ENCODE measurements around a stretch of chr18.

GRCh38 chr18:76446376-76446877 lies 48.6 kb downstream of the ZNF516 start:
- PRO-cap: no peak

DNA sequence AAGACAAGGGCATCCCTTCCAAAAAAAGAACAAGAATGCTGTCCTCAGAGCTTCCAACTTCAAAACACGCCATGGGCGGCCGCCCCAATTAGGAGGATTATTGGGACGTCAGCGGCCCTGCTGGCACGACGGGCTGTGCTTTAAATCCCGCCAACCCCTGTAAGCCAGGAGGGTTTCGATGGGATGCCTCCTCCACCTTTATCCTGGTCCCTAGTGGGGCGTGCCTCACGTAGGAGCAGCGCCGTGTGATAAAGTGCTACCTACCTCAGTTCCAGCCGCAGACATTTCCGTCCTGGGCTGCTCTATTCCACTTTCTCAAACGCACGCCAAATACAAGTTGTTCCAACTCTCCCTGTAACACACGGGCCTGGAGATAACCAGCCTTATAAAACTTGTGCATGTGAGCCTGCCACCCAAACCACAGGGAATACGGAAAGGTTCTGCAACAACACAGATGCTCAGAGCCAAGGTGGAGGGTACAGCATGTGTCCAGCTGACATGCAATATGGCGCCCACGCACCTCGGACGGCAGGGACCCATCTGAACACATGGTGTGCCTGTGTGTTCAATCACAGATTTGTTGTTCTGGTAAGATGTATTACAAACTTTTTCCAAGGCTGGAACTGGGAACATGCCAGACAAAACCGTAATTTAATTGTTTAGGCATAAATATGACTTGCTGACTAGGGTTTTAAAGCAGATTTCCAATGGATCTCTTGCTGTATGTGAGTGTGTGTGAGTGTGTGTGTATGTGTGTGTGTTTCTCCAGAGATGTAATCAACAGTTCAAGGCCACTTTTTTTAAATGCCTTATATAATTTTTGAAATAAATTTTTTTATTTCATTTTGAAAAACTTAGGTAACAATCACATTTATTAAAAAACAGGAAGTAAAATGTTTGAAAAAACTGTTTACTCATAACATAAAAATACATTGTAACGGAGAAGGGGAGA lies 47.6 kb downstream of the ZNF516 start:
- PRO-cap: no peak

DNA sequence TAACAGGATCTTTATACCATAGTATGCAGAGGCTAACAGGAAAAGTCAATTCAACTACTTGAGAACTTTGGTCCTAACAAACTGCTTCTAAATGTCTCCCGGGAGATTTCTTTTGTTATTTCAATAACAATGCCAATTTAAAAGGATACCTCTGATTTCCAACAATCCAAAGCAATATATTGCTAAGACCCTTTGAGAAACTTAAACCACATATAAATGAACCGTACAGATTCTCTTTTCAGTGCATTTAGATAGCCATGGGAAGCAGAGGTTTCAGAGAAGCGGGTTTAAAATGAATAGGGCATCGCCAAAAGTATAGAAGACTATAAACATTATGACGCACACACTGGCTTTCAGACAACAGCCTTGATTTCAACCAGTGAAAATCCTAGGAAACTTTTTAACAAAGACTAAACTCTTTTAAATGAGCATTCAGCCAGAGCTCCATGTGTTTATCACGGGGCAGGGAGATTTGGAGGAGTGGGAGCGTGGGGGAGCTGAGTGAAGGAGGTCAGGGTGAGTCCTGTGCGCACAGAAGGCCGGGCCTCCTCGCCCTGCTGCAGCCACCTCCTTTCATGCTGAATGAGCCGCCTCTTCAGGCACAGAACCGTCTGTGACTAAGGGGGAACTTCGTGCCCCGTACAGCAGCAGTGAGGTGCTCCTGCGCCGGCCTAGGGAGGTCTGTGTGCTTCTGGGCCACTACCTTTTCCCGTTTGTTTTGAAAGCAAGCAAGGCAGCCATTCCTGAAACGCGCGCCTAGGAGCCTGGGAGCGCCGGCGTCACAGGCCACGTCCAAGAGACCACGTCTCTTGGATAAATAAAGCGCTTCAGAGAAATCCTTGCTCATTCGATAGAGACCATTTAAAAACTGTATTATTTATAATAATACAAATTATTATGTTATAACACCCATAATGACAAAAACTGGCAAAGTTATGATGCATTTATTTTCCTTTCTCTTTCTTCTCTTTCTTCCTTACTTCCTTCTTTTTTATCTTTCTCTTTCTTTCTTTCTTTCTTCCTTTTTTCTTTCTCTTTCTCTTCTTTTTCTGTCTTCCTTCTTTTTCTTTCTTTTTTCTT lies 27.0 kb upstream of the ZNF516 start:
- PRO-cap: no peak

- PRO-cap: no peak
Observed at GRCh38 chr18:76620147-76620985, 125.3 kb upstream of the ZNF516 start.

DNA sequence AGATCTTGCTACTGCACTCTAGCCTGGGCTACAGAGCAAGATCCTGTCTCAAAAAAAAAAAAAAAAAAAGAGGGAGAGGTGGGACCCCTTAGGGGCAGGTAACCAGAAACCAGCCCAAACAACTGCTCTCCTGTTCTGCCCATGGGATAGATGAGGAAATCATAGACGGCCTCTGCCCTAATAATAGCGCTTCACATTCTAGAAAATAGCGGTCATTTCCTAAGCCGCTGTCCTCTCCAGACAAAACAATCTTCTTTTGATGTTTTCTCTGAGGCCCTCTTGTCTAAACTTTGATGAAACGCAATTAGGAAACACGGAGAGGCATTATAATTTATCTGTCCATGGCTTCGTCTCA lies 151.8 kb upstream of the ZNF236 start:
- PRO-cap: no peak

DNA sequence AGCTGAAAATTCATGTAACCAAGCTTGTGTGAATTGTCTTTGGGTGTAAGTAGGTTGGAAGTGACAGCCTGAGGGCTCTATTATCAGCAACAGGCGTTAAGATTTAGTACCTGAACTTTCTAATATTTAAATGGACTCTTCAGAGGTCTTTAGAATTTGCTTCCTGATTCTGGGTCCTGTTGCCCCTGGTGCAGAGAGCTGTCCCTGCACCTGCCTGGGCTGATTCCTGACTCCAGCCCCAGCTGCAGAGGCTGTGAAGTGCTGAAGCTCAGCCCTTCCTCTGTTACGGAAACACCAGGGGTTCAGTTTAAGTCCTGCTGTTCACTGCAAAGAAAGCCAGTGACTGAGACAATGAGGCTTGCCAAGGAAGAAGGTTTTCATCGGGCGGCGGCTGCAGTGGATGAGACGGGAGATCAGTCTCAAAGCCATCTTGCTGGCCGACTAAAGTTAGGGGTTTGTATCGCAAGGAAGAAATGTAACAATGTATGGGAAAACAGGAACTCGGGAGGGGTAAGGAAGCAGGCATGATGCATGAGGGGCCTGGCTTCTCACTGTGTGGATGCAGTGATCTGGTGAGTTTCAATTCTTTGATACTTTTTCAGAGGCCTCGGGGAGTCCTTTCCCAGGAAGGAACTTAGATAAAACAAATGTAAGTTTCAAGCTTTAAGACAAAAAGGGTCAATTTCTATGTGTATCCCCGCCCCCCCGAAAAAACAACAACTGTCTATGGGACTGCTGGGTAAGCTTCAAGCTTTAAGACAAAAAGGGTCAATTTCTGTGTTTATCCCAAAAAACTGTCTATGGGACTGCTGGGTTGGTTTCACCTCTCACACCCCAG lies 142.3 kb upstream of the ZNF236 start:
- PRO-cap: no peak

DNA sequence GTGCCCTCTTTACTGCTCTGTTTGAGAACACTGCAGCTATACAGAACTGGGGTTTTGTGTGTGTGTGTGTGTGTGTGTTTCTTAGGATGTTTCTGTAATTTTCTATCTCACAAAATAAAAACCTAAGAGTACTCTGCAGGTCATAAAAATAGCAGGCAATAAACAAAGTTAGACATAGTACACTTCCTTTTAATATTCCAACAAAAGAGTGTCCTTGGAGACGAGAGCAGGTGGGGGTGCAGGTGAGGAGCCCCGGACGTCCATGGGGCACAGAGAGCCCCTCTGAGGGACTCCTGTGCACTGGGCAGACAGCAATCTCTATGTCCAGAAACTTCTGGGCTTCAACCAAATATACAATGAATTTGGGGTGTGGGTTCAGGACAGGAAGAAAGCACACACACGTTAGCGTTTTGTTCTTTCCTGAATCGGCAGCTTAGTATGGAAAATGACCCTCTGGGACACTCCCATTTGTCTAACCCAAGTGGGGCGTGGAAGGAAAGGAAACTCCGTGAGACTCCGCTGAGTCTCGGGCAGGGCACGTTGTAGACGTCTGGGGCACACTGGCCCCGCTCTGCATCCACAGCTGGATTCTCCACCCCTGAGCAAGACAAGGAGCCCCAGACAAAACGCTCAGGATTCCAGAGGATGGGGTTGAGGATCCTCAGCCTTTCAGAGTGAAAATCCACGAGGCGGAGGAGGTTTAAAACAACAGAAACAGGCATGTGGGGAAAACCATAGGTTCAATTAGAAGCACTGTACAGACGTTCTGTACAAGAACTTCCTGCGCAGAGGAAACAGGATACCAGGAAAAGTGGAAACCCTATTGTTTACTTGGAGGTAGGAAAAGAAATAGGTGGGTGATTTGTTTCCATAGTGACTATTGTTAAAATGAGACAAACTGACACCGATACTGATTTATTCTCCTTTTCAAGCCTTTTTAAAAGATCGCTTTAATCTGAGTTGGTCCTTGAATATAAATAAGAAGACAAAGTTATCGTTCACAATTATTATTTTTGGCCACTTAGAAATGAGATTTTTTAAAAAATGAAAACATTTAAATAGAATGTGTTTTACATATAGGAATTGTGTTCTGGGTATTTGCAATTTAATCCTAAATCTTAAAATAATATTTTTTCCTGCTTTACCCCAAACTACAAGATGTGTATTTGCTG lies 125.0 kb upstream of the ZNF236 start:
- PRO-cap: no peak

- PRO-cap: unidirectional peak, plus-strand start at chr18:76988216
Observed at GRCh38 chr18:76987767-76988811, 144.5 kb downstream of the MBP start.

DNA sequence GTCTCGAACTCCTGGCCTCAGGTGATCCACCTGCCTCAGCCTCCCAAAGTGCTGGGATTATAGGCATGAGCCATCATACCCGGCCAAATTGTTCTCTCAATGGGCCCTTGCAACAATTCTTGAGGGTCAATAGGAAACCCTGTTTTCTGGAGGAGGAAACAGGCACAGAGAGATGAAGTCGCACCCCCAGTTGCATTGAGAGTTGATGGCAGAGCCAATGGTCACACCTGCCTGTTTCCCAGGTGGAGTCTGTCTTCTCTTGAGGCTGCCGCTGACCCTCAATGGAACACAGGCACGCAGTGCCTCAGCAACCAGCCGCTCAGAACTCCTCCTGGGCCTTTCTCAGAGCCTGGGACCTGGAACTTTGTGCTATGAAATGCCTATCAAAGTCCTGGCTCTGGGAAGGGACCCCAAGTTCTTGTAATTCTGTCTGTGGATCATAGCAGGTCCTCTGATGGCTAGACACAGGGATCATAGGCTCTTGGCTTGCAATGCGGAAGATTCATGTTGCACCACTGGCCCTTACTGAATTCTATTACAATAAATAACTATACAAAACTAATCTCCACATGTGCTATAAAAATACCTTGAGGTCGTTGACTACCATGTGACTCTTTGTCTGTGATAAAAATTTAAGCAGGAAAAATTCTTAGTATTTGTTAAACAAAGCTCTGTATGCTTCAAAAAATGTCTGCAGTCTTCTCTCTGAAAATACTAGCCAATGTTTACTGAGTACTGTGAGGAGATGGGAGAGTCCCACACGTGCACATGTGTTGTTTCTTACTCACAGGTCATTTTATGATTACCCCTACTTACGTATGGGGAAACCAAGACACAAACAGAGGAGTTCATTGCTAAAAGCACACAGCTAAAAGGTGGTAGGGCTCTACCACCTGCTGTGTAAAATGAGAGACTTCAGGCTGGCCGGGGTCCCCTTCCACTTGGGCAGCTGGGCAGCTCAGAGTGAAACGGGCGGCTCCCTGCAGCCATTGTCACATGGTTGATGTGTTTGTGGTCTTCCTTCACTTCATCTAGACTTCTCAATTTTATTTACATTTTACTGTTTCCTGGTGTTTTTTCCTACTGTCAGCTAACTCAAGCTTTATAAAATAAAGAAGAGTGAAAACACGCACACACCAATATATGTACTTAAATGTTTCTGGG lies 71.5 kb downstream of the MBP start:
- PRO-cap: no peak

GRCh38 chr18:77095297-77096099 lies 37.1 kb downstream of the MBP start:
- PRO-cap: no peak

- PRO-cap: no peak
Observed at GRCh38 chr18:77165564-77166208, 33.1 kb upstream of the MBP start.

DNA sequence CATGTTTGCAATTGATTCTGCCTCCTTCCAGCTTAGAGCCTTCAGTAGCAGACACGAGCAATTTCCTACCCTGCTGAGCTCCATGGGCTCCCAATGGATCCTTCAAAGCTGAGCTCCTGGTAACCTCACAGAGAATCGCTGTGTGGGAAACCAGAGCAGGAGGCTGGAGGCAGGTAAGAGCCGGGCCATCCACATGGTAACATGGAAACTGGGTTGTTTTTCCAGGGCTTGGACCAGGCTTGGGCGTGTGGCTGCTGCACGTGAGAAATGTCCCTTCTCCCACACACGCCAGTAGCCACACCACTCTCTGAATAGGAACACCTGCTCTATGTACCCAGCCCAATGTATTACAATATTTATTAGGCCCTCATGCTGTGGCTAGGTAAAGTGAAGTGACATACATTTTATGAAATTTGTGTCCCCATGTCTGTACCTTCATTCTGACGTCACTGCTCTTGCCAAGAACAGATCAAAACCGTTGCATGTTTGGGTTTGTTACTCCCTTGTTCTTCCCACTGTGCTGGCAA lies 436.6 kb upstream of the SALL3 start:
- PRO-cap: no peak

- PRO-cap: no peak
Observed at GRCh38 chr18:78643022-78643498, 336.6 kb upstream of the SALL3 start.

GRCh38 chr18:79406189-79406848 lies 10.6 kb downstream of the NFATC1 start:
- PRO-cap: no peak

DNA sequence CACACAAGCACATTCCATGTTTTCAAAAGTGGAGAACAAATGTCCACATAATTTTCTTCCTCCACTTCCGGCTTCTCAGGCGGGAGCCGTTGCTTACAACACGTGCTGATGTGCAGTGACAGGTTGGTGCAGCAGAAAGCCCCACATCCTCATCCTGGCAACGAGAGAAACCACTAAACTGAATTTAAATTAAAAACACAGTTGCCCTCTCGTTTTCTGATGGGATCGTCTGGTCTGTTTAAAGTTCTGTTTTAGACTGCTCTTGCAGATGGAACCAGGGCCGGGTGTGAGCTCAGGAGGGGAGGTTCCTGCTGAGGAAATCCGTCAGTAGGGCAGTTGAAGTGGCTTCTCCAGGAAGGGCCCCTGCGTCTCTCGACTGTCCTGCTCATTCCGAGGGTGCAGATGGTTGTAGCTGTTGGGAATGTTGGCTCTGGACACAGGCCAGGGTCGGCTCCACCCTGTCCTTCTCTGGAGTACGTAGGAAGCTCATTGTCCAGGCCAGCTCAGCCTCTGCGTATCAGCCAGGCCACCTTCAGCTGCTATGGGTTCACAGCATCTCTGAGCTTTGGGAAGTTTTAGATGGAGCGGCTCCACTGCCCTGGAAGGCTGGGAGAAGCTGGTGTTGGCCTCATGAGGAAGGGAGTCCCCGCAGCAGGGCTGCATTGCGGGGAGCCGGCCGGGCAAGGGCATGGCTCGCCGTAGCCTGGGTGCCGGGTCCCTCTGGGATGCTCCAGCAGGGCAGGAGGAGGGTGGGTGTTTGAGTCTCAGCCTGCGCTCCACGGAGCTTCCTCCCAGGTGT lies 58.3 kb downstream of the NFATC1 start:
- PRO-cap: no peak

DNA sequence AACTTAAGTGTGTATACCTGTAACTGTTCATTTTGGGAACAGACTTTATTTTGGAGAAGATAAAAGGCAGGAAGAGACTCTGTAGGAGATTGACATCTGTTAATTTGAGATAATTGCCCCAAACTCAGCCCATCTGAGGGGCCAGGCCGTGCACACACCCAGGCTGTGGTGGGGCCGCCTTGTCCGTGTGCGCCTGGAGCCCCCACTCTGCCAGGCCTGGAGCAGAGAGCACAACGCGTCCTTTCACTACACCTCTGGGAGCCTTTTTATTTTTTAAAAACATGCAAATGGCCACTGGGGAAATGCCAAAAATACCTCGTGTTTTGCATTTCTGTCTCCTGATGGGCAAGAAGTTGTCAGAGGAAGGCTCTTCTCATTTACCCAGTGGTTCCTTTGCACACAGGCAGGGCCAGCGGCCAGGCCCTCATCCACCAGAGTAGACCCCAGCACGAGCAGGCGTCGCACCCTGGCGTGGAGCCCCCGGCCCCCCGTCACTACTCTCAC lies 64.6 kb downstream of the NFATC1 start:
- PRO-cap: no peak

DNA sequence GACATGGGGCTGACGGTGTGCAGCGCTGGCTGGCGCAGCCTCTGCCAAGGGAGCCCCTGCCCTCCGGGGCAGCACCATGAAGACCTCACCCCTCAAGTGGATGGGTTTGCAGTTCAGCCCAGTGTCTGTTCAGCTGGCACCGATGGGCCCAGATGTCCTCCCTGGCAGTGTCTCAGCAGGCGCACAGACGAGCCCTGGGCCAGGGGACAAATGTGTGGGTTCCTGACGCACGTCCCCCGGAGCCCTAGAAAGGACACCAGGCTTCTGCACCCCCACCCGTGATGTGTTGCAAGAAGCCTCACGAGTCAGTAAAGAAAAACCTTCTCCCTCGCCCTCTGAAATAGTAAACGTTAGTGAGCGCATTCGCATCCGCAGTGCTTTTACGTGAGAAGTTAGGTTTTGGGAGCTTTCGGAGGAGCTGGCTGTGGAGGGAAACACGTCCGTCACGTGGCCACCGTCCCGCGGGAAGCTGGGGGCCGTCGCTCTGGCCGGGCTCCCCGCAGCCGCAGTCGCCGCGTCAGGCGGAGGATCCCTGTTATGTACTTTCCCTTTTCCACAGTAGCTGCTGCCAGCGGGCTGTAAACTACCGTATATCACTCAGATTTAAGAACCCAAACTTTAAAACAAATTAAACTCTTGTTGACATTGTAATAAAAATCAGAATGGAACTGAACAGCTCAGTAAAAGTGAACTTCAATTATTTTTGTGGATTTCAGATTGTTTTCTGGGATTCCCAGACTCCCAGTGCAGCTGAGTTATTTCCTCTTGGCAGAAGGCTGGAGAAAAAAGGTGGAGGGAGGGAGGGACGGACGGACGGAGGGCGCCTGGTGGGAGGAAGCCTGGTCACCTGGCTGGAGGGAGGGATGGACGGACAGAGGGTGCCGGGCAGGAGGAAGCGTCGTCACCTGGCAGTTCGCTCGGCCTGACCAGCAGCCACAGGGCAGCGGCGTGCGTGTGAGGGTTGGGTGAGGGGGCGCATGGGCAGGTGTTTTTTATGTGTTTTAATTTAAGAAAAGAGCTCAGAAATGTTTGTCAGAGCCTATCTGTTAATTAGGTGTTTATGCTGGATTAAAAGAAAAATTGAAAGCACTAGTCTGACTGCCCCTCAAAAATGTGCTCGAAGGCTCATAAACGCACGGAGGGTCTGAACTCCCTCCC lies 112.1 kb downstream of the NFATC1 start:
- PRO-cap: bidirectional peak, plus-strand start at position 558 of the sequence, minus-strand start at position 449 of the sequence

GRCh38 chr18:79509025-79509576 lies 113.4 kb downstream of the NFATC1 start:
- PRO-cap: no peak

DNA sequence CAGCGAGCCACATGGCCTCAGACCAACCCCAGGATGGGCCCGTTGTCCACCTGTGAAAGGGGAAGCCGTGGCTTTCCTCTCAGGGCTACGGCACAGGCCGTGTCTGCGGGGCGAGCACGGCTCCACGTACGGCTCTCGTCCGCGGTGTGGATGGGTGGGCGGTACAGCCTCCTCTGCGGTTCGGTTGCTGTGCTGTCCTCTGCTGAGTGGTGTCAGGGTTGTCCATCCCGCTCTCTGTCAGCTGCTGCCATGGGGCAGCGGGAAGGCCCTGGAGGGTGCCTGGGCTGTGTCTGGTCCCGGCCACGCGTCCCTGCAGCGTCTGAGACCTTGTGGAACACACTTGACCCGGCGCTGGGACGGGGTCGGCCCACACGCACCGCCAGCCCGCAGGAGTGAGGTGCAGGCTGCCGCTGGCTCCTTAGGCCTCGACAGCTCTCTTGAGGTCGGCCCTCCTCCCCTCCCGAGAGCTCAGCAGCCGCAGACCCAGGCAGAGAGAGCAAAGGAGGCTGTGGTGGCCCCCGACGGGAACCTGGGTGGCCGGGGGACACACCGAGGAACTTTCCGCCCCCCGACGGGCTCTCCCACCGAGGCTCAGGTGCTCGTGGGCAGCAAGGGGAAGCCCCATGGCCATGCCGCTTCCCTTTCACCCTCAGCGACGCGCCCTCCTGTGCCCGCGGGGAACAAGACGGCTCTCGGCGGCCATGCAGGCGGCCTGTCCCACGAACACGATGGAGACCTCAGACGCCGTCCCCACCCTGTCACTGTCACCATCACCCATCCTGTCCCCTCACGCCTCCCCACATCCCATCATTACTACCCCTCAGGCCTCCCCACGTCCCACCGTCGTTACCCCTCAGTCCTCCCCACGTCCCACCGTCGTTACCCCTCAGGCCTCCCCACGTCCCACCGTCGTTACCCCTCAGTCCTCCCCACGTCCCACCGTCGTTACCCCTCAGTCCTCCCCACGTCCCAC lies 128.8 kb downstream of the NFATC1 start:
- PRO-cap: no peak

DNA sequence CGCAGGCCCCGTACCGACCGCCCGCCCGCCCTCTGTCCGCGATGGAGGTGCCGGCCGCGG lies 134 bp downstream of the CTDP1 start:
- PRO-cap: no peak